Cardiac ventricle fibroblast (primary cell): Measurements from ENCODE around the gene SMAD9.

DNA sequence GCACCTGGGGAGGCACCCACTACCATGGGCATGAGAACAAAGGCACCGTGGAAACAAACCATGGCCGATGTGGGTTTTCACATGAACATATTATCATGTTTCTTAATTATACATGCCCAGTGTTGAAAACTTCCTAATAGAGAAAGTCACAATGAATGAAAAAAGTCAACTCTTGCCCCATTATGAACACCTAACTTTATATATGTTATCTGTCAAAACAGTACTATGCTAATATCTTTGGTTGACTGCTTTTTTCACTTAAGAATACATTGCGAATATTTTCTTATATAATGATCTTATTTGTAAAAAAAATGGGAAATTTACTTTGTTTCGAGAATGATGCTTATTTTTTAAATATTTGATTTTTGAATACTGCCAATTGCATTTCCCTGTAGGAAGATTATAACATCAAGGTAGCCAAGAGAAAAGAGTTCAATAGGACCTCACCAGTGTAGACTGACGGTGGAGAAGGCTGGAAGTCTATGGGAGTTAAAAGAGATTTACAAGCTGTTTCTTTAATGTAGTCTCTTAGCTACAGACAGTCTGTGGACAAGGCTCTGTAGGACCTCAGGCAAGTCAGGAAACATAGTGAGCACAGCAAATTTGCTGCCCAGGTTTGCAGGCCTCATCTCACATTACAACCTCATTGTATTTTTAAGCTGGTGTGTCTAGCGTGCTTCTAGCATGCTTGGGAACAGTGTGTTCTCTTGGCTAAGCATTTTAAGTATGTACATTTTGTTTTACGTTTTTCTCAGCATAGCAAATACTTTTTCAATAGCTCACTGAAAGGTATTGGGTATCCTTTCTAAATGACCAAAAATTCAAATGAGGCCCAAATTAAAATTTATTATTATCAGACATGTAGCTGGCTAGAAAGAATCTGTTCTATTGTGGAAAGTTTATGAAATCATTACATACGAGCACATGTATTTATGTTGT is 113.4 kb downstream of the STARD13 start:
- RAMPAGE, long total RNA: no peak

DNA sequence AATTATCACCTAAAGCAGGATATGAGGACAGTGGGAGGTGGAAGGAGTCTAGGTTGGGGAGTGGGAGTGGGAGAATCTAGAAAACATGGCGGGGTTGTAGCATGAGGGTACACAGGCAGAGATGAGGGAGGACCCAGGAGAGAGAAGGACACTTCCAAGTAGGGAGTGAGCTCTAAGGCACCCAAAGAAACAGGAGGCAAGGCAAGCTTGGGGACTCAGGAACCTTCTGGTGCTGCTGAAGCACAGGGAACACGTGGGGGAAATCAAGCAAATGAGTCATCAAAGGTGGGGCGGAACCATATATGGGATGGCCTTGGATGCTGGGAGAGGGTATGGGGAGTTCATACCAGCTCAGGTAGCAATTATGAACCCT is 77.4 kb downstream of the STARD13 start:
- RAMPAGE, long total RNA: no peak

DNA sequence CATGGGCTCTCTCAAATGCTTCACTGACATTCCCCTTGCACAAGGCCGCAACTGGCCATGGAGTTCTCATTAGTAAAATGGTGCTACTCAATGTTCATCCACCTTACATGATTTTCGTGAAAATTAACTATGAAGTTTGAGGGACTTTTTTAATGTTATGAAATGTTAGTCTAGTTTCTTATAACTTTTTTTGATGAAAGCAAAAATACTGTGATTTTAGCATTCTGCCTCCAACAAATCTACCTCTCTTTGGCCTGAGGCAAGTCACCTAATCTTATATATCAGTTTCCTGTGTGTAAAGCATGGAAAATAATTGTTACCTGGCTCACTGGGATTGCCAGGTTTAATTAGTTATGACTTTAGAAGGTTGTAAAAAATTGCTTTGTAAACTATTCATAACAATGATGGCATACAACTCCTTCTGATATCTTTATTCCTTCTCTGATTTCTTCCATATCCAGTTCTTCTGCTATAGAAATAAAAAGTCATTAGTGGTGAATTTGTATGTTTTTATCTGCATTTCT is 51.1 kb downstream of the STARD13 start:
- RAMPAGE, long total RNA: no peak

DNA sequence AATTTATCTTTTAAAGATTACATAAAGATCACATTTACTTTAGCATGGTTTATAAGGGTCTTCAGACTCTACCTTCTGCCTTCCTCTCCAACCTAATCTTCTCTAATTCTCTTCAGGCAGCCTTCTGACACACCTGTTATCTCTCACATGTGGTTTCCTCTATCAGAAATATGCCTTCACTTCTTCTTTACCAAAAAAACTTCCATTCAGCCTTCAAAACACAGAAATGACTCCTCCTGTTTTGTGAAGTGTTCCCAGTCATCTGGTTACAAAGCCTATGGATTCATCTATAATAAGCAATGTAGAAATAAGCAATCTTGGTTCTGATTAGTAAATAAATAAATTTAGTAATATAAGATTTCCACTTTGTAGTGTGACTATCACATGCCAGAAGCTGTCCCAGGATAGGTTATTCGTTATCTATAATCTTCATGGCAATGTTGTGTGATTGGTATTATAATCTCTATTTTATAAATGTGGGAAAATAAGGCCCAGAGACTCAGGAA is 30.6 kb upstream of the STARD13 start:
- RAMPAGE, long total RNA: no peak

GRCh38 chr13:33447308-33447783 is 161.8 kb upstream of the STARD13 start:
- RAMPAGE, long total RNA: no peak

DNA sequence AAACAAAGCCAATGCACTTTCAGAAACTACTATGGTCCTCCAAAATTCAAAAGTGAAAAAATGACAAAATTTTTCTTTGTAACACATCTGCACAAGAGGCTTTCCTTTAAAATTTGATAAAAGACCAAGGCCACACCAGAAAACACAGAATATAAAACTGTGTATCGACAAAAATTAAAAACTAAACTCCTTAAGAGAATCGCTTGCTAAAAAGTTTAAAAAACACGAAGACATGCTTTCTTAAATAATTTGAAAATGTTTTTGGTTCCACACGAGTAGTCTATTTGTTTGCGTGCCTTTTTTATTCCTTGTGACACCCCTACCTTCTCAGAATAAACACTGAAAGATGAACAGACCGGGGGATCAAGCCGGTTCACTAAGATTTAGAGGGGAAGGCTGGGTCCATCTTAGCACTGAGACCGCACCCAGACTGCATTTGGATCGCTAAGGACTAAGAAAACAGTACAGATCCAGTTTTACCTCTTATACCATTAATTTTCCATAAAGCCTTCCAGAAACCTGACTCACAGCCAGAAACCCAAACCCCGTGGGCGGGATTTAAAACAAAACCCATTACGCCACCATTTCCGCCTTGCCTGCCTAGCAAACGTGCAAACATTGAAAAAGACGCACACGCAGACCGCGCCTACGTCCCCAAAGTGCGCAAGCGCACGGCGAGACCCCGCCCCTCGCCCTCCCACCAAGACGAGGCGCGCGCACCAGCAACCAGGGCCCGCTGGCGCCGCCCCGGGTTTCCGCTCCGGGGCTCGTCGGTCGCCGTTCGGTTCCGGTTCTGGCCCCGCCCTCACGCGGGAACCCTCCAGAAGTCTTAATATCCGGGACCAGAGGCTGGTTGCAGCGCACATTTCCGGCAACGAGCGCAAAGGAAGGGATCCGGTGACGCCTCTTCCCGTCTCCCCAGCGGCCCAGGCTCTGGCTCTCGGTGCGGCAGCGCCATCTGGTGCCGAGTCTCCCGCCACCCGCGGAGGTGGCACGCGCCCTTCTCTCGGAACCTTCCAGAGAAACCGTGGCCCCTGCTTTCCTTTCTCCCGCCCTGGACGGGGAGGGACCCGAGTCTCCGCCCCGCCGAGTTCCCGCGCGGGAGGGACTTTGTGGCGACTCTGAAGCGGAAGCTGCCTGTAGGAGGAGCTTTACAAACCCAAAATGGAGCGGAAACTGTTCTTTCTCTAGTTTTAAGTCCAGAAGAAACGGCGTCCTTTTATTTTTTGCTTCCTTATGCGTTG is 256.7 kb upstream of the STARD13 start:
- RAMPAGE, long total RNA: no peak

- RAMPAGE, long total RNA: no peak
Observed at GRCh38 chr13:33610691-33611807, 206.9 kb upstream of the RFC3 start.

DNA sequence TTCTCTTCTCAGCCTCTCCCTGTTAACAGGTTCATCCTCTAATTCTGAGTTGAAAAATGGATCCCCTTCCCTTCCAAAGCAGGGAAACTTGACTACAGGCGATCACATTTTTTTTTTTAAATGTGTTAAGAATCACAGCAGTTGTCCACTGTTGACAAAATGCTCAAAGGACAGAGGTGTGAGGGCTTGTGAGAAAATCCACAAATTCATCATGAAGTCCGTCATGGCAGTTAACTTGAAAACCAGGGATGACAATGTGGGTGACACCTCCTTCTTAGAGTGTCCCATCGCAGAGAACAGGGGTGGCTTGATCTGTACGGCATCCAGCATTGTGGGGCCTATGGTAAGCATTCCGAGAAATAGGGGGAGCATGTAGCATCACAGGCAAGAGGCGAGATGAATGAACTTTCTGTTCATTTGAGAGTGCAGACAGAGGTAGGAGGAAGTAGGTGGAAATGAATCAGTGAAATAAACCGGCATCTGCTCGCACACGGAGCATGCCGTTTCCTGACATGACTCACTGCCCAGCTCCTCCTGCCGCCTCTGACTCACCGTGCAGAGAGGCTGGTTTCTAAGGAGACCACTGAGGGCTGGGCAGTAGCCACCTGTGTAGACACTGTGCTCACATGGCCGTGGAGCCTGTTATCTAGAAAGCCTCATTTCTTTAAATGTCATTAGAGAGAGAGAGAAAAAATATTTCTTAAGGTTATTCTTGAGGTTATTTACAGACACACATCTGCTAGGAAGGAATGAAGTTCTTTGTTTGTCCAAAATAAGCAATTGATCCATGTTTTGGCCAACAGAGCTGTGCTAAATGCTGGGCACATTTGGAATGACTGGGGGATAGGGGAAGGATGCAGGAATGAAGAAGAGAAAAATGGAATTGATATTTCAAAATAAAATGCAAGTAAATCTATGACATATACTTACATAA is 339.0 kb downstream of the RFC3 start:
- RAMPAGE, long total RNA: no peak

GRCh38 chr13:35854188-35855096 is 276.7 kb downstream of the DCLK1 start:
- RAMPAGE, long total RNA: no peak

DNA sequence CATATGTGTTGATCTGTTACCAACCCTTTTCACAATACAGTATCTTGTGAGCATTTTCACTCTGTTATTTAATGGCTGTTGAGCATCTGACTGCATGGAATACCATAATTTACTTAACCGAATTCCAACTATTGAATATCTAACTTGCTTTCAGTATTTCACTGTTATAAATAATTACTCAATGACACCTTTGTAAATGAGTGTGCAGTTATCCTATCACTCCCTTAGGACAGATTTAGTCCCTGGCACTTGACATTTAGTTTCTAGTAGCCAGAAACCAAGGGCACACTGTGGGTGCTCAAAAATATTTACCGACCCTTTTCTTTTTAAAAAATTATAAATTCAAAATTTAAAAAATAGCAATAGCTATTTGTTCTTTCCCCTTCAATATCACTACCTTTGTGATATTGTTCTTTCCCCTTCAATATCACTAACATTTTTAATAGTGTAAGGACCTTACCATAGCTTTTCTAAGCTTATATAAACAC is 258.8 kb downstream of the DCLK1 start:
- RAMPAGE, long total RNA: no peak

DNA sequence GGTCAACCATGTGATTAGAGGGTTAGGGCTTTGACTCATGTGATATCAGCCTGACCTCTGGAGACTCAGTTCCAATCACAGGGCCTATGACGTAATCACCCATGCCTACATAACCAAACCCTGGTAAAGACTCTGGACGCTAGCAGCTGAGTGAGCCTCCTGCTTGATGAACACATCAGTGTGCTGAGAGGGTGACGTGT is 203.5 kb downstream of the DCLK1 start:
- RAMPAGE, long total RNA: no peak

DNA sequence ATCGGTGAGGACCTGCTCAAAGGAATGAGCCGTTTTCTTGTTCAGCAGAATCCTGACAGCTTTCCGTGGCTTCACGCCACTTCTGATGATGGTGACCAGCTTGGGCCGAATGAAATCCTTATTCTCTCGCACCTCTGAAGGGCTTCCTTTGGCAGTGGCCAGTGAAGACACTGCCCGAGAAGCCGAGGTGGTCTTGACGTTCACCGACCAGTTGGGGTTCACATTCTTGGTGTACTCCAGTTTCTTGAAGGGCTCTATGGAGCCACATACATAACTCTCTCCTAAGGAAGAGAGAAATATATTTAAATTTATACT is 19.3 kb downstream of the DCLK1 start:
- RAMPAGE, long total RNA: no peak

GRCh38 chr13:36919555-36920583 is at the start of gene SMAD9:
SMAD9 (minus strand) TSS chr13:36920238.
- RAMPAGE, long total RNA: no peak

GRCh38 chr13:37008987-37009414 is 8.4 kb downstream of the EXOSC8 start:
- RAMPAGE, long total RNA: no peak

- RAMPAGE, long total RNA: no peak
Observed at GRCh38 chr13:37097367-37097774, 8.1 kb downstream of the CSNK1A1L start.

DNA sequence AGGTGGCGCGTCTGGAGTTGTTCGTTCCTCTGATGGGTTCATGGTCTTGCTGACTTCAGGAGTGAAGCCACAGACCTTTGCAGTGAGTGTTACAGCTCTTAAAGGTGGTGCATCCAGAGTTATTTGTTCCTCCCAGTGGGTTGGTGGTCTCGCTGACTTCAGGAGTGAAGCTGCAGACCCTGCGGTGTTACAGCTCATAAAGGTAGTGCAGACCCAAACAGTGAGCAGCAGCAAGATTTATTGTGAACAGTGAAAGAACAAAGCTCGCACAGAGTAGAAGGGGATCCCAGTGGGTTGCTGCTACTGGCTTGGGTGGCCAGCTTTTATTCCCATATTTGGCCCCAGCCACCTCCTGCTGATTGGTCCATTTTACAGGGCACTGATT is 126.6 kb downstream of the POSTN start:
- RAMPAGE, long total RNA: no peak

- RAMPAGE, long total RNA: no peak
Observed at GRCh38 chr13:37715665-37716145, 117.1 kb upstream of the POSTN start.

DNA sequence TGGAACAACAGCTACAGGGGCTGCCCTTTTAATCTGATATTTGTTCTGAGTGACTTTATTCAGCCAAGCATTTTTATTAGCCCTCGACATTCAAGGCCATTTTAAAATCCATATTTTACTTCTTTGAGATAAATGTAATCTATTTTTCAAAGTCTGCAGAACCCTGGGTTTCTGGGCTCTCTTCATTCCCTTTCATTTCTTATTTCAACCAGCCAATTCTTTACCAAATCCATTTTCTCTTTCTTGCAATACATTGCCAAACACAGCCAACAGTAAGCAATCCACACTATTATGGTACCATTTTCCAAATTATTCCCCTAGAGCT is 224.1 kb upstream of the UFM1 start:
- RAMPAGE, long total RNA: no peak

GRCh38 chr13:38697130-38697626 is 10.3 kb downstream of the FREM2 start:
- RAMPAGE, long total RNA: no peak

DNA sequence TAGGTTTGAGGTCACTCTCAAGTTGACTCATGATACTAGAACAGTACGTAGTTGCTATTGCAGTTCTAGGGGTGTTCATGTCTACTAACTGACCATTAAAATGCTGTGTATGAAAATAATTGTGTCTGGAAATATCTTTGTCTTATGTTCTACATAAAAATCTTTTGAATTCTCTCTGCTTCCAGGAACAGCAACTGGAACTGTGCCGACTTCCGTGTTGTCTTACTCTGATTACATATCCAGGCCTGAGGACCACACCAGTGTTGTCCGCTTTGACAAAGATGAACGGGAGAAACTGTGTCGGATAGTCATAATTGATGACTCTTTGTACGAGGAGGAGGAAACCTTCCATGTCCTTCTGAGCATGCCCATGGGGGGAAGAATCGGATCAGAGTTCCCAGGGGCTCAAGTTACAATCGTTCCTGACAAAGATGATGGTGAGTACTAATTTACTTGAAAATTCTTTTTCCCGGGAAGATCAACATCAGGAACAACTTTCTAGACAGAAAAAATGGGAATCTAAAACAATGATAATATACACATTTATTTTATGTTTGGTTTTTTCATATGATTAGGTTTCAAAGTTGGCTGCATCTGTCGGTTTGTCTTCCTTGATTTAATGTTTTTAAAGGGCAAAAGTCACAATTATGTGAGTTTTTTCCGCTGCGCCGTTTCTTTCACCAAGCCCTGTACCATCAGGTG is 97.6 kb downstream of the FREM2 start:
- RAMPAGE, long total RNA: no peak